ENCODE data around the gene PRRC2B.

DNA sequence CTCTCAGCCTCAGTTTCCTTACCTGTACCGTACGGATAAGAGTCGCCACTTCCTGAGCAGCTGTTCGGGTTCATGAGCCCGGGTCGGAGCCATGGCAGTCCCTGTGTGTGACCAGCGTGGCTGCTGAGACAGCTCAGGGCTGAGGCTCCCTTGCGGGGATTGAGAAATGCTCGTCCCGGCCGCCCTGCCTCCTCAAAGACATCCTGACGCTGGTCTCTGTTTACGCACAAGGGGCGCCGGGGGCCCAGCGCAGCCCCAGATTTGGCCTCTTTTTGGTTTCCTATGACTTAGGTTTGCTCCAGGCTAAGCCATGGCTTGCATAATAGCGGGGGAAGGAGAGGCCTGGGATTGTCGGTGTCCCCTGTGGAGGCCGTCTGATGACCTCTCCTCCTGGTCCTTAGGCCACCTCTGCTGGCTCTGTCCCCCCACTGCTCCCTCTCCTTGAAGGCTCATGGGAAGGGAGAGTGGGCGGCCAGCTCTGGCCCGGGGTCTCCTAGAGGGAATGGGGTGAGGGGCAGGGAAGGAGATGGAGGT, 3.4 kb downstream of the LAMC3 start:
- PRO-cap, 3 experiments, result peak in 3 of 3 experiments; most common minus-strand start position 103 of the sequence (in 1)
- RAMPAGE, long total RNA, 4 experiments, result no peak in any of the 4 experiments
- RRBS, result 37% methylated on average over 11 of the region's 21 CpGs

DNA sequence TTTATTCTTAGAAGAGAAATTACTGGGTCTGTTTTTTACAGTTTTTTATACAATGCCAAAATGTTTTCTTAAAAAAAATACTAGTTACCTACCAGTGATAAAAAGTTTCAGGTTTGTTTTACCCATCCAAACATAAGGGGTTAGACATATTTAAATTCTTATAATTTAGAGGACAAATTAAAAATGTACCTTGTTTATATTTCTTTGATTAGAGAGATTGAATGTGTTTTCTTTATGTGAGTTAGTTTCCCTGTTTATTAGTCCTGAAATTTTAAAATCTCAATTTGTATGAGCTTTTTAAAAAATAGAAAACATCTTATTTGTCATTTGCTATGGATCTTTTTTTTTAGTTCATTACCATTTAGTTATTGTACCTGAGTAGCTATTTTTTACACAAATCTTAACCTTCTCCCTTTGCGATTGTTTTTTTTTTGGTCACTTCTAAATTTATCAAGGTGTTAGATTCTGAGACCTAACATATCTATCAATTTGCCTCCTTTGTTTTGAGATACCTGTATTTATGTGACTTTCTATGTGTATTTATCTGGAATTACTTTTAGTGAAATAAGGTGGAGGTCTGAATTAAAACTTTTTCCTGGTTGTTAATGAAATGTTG, 18.1 kb downstream of the NUP214 start:
- PRO-cap, 3 experiments, result no peak in any of the 3 experiments
- RAMPAGE, long total RNA, 4 experiments, result no peak in any of the 4 experiments
- RRBS, result no CpG with 5 or more reads among the region's 1 CpG

DNA sequence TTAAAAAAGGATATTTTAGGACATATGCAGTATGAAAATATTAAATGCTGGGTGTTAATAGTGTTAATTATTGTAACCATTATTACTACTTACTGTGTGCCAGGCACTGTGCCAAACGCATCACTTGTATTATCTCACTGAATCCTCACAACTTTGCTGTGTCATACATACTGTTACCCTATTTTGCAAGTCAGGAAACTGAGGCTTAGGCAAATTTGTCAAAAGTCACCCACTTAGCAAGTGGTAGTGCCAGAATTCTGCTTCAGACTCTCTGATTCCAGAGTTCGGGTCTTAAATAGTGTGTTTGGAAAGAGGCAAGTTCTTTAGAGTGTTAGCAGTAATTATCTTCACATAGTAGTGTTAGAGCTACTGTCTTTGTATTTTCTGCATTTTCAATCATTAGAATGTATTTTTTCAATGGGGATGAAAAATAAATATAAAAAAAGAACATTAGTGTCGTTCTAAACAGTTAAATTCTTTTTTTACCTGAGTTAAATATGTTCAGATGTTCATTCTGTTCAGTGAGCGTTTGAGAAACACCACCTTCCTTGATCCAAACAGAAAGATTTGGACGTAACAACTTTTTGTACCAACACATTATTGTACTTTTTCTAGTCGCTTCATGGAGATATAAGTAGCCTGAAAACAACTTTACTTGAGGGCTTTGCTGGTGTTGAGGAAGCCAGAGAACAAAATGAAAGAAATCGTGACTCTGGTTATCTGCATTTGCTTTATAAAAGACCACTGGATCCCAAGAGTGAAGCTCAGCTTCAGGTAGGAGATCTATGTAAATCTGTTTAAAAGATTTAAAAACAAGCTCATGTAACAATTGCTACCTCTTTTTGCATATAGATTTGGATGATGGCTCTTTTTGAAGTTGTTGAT, 26.0 kb downstream of the NUP214 start:
- PRO-cap, 3 experiments, result no peak in any of the 3 experiments
- RAMPAGE, long total RNA, 4 experiments, result no peak in any of the 4 experiments
- RRBS, result no CpG with 5 or more reads among the region's 7 CpGs

DNA sequence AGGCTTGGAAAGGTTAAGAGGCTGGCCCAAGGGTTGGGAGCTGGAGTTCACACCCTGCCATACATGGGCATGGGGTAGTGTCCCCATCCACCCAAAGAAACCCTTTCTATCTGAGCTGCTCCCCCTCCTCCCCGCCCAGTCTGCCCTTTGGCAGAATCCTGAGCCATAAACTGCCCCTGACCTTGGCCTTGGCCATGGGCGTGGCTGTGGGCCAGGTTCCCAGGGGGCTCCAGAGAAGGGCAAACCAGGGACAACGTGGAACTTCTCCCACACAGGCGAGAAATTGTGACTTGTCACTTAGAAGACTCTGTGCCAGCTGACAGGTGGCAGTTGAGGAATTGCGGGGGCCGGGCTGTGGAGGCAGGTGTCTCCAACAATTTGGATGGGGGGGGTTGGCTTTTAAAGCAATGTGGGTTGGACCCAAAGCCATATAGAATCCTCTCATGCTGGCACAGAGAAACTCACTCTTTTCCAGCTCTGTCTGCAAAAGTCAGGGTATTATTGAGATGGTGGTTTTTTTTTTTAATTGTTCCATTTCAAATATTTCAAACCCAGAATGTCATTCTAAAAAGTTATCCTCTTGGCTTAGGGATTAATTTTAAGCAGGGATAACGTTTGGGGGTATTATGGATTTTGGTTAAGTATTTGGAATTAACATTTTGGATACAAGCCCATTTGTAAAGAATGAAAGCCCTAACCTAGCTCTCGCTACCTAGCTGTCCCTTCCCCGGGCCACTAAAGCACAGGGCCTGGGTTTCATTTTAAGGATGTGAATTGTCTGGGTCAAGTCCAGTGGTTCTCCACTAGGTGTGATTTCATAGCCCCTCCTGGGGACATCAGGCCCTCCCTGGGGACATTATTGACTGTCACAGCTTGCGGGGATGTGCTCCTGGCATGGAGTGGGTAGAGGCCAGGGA, 4.5 kb downstream of the FAM78A start:
- PRO-cap, 3 experiments, result no peak in any of the 3 experiments
- RAMPAGE, long total RNA, 4 experiments, result no peak in any of the 4 experiments
- RRBS, result no CpG with 5 or more reads among the region's 10 CpGs

DNA sequence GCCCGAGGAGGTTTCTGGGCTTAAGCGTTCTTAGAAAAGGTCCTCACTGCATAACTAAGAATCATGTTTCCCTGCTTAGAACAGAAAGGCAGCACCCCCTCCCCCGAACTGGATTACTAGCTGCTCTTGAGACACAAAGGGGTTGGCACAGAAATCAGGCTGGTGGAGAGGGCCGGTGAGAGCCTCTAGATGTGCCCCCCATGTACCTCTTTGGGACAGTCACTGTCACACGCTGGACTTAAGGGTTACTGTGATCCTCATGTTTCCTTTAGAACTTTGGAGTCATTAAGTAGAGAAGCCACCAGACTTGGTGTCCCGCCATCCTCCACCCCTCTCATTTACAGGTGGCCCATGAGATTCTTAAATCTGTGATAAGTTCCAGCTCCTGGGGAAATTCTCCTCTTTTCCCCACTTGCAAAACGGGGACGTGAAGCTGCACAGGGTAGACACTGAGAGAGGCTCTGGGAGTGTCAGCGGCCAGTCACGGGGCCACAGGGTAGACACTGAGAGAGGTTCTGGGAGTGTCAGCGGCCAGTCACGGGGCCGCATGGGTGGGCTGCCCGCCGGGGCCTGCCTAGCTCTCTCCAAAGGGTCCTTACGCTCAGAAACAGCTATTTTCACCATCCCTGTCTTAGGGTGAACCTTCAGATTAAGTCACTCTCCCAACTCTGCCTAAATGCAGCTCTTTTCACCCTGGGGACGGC, 1.8 kb downstream of the FAM78A start:
- PRO-cap, 3 experiments, result peak in 3 of 3 experiments; most common plus-strand start position 534 of the sequence (in 3); most common minus-strand start position 463 of the sequence (in 3)
- RAMPAGE, long total RNA, 4 experiments, result no peak in any of the 4 experiments
- RRBS, result no CpG with 5 or more reads among the region's 17 CpGs

DNA sequence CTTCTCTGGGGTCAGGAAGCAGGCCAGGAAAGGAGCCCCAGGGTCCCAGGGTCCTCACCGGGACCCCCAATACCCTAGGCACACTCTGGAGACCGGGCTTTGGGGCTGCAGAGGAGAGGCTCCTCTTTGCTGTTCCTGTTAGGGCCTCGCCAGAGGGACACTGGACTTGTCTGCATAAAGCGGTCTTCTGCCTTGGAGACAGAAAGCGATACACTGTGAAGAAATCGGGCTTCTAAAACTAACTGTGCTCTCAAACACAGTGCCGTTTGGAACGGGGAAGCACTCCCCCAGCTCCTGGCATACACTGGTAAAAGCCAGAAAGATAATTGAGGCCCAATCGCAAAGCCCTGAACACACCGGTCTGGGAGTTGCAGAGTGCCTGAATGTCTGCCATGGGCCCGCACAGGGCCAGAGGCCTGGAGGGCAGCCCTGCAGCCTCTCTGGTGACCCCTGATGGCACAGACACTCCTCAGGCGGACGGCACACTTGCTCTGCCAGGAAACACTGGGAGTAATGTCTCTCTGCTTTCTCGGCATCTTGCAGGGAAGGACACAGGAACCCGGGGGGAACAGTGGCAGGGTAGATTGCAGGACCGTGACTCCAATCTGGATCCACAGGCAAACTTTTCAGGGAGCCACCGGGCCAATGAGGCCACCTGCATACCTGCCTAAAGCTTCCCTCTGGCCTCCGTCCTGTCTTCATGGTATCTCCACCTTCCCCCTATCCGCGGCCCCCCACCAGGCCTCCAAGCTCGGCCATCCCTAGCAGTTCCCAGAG, 1.1 kb downstream of the FAM78A start:
- PRO-cap, 3 experiments, result peak in 1 of 3 experiments; most common plus-strand start position 461 of the sequence (in 1); most common minus-strand start position 445 of the sequence (in 1)
- RAMPAGE, long total RNA, 4 experiments, result no peak in any of the 4 experiments
- RRBS, result 80% methylated on average over 3 of the region's 21 CpGs

DNA sequence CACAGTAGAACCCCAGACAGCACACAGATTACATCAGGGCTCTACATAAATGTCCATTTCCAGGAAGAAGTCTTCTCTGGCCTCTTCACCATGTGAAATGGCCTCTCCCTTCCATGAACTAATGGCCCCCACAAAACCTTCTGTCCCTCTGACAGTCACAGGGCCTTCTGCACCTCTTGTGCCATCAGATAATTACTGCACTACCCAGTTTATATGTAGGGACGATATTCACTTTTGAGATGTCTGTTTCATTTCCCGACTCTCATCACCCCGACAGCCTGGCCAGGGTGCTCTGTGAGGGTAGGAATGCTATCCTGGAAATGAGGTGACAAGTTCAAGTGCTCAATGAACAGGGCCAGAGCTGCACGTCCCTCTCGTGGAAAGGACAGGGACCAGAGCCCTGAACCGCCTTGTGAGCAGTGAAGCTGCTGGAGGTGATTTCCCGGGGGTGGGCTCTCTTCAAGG, 2.9 kb upstream of the FAM78A start:
- PRO-cap, 3 experiments, result no peak in any of the 3 experiments
- RAMPAGE, long total RNA, 4 experiments, result no peak in any of the 4 experiments
- RRBS, result no CpG with 5 or more reads among the region's 7 CpGs

GRCh38 chr9:131393918-131394331, at the start of gene PRRC2B:
Gene PRRC2B (plus strand): TSS chr9:131394086.
- PRO-cap, 3 experiments, result peak in 3 of 3 experiments; most common plus-strand start chr9:131394046 (in 2); most common minus-strand start chr9:131394223 (in 1)
- RAMPAGE, long total RNA, 4 experiments, result start-site peak on the plus strand in 1 of 4 experiments, at chr9:131394209-131394251 at its widest, 19 reads per replicate
- RRBS, result 2% methylated on average over 27 of the region's 71 CpGs

DNA sequence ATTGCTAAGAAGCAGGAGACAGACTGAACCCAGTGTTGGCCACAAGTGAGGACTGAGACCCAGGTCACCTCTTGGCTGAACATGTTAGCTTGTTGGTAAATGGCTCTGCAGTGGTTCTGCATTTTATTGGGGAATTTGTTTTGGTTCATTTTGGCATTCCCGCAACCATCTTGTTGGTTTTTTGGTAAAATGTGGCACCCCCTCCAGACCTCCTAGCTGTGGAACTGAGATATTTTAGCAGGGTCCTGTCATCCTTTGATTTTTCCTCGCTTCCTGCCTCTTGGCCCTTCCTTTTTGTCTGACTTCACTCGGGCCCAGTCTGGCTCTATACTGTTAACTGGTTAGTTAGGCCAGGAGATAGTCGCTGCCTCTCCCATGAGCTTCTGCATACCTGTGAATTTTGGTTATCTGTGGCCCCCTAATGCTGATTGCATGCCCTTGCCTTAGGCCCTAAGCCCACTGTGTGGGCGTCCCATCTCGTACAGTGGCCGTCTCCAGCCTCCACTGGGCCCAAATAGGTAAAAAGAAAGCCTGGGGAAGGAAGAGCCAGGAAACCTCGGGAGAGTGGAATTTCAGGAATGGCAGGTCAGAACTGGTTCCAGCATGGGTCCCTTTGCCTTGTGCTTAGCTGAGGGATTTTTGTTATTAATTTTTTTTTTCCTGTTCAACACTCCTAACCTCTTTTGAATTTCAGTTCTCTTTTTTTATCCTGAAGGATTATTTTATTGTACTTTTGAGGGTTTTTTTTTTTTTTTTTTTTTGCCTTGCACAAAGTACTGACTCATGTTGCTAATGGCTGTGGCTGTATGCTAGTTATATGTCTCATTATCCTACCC, 3.2 kb downstream of the PRRC2B start:
- PRO-cap, 3 experiments, result no peak in any of the 3 experiments
- RAMPAGE, long total RNA, 4 experiments, result no peak in any of the 4 experiments
- RRBS, result no CpG with 5 or more reads among the region's 8 CpGs

- PRO-cap, 3 experiments, result no peak in any of the 3 experiments
- RAMPAGE, long total RNA, 4 experiments, result no peak in any of the 4 experiments
- RRBS, result no CpG with 5 or more reads among the region's 9 CpGs
Observed at GRCh38 chr9:131403349-131403822, 9.5 kb downstream of the PRRC2B start.

GRCh38 chr9:131447528-131447973, 53.7 kb downstream of the PRRC2B start:
- PRO-cap, 3 experiments, result no peak in any of the 3 experiments
- RAMPAGE, long total RNA, 4 experiments, result no peak in any of the 4 experiments
- RRBS, result no CpG with 5 or more reads among the region's 14 CpGs

GRCh38 chr9:131478870-131479949, 23.5 kb upstream of the POMT1 start:
- PRO-cap, 3 experiments, result no peak in any of the 3 experiments
- RAMPAGE, long total RNA, 4 experiments, result no peak in any of the 4 experiments
- RRBS, result no CpG with 5 or more reads among the region's 22 CpGs

GRCh38 chr9:131483221-131483860, 19.4 kb upstream of the POMT1 start:
- PRO-cap, 3 experiments, result no peak in any of the 3 experiments
- RAMPAGE, long total RNA, 4 experiments, result no peak in any of the 4 experiments
- RRBS, result no CpG with 5 or more reads among the region's 8 CpGs

GRCh38 chr9:131496076-131497108, 6.3 kb upstream of the POMT1 start:
- PRO-cap, 3 experiments, result no peak in any of the 3 experiments
- RAMPAGE, long total RNA, 4 experiments, result no peak in any of the 4 experiments
- RRBS, result no CpG with 5 or more reads among the region's 21 CpGs

GRCh38 chr9:131517619-131518408, 13.2 kb downstream of the UCK1 start:
- PRO-cap, 3 experiments, result no peak in any of the 3 experiments
- RAMPAGE, long total RNA, 4 experiments, result no peak in any of the 4 experiments
- RRBS, result no CpG with 5 or more reads among the region's 22 CpGs

- PRO-cap, 3 experiments, result no peak in any of the 3 experiments
- RAMPAGE, long total RNA, 4 experiments, result no peak in any of the 4 experiments
- RRBS, result 42% methylated on average over 10 of the region's 59 CpGs
Observed at GRCh38 chr9:131554775-131555226, 9.5 kb downstream of the PRRT1B start.

DNA sequence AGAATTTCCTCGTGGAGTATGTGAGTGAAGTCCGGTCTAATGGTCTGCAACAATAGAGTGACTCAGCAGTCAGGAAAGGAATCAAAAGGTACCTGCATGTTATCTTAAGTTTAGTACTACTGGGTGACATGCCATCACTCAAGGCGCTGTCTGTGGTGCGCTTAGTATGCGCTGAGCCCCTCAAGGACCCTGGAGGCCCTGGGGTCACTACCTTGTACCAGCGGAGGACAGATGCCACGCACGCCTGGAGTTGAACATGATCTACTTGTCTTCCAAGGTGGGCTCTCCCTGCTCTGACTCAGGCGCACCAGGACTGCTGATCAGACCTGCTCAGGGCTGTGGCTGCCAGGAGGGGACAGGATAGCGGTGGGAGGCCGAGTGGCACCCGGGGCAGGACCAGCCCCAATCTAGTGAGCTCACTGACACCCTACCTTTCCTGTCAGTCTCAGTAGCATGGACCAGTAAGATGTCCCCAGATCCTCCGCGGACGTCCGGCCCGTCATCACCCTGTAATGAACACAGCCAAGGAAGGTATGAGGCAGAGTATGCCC, 50.6 kb downstream of the PRRT1B start:
- PRO-cap, 3 experiments, result no peak in any of the 3 experiments
- RAMPAGE, long total RNA, 4 experiments, result no peak in any of the 4 experiments
- RRBS, result 93% methylated on average over 5 of the region's 17 CpGs

DNA sequence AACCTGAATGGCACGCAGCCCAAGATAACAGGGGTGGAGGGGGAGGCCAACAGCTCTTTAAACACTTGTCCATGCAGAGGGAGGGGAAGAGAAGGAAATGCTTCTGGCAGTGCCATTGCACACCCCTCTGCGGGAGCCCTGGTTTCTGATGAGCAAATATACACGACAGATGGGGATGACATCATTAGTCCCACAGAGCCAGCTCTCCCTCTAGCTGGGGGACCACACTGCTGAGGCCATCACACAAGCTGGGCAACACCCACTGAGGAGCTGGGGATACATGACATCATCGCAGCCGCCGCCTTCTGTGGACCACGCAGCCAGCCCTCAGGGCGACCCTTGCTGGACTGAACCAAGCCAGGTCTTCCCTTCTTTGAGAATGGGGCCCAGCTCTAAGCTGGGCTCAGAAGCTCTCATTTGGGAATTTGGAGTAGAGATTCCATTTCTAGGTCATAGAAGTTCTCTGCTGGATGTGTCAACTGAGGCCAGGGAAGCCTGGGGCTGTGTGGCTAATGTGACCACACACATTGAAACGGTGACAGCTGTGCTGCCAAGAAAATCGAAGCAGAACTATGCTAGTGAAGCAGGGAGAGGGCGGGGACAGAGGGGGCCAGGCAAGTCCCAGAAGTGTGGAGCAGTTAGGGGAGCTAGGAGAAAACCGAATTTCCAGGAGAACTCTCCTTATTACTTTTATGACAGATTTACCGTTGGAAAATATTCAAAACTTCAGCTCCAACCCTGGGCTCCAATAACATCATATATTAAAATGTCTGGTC, 79.5 kb downstream of the PRRT1B start:
- PRO-cap, 3 experiments, result no peak in any of the 3 experiments
- RAMPAGE, long total RNA, 4 experiments, result no peak in any of the 4 experiments
- RRBS, result no CpG with 5 or more reads among the region's 13 CpGs

DNA sequence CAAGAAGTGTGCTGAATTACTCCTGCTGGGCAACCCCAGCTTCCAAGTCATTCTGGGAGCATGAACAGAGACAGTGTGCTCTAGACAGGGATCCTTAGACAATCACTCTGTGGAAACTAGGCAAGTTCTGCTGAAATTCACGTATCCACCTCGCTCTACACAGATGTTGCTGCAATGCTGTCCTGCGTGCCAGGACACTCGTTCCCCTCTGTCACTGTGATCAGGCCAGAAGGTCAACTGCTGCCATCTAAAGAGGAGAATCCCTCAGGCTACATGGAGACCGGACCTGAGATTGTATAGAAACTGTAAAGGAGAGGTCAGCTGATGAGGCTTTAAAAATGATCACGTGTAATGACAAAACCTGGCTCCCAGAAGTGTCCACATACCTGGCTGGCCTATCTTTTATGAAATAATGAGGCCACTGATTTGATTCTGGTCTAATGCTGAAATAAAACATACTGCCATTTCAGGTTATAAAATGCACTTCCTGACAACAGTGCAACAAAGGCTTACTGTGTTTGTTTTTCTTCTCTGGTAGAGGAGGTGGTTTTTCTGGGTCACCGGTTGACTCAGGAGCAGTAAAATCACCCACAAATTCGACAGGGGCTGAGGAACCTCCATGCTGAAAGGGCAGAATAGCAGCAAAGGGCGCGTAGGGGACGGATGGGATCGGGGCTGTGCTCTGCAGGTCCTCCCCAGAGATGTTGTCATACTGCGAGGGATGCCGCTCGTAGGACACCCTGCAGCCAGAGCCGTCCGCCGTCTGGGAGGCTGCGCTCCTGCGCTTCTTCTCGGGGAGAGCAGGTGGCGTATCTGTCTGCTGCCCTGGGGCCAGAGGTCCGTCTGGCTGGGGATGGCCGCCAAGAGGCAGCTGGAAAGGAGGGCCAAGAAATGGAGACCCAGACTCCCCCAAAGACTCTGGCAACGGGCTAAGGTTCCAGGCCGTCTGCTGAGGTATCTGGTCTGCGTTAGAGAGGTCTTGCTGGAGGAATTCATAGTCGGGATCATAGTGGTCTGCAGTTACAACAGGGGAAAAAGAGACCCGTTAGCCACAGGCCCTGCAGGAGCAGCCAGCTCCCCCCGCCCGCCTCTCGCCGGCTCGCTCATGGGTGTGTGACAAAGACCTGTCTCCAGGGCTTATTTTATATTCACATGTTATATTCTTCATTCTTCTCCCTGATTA, 80.5 kb downstream of the PRRT1B start:
- PRO-cap, 3 experiments, result peak in 1 of 3 experiments; most common minus-strand start position 109 of the sequence (in 1)
- RAMPAGE, long total RNA, 4 experiments, result no peak in any of the 4 experiments
- RRBS, result no CpG with 5 or more reads among the region's 34 CpGs

- PRO-cap, 3 experiments, result no peak in any of the 3 experiments
- RAMPAGE, long total RNA, 4 experiments, result no peak in any of the 4 experiments
- RRBS, result no CpG with 5 or more reads among the region's 12 CpGs
Observed at GRCh38 chr9:131641454-131642003, 96.2 kb downstream of the PRRT1B start.

All from adrenal gland (tissue), 7 donors.